Measurements from ENCODE around the gene DHX35.

GRCh38 chr20:37267555-37268443 is 6.2 kb upstream of the GHRH start:
- PRO-cap = no peak
- RAMPAGE, long total RNA, 2 experiments = no peak in any of the 2 experiments

DNA sequence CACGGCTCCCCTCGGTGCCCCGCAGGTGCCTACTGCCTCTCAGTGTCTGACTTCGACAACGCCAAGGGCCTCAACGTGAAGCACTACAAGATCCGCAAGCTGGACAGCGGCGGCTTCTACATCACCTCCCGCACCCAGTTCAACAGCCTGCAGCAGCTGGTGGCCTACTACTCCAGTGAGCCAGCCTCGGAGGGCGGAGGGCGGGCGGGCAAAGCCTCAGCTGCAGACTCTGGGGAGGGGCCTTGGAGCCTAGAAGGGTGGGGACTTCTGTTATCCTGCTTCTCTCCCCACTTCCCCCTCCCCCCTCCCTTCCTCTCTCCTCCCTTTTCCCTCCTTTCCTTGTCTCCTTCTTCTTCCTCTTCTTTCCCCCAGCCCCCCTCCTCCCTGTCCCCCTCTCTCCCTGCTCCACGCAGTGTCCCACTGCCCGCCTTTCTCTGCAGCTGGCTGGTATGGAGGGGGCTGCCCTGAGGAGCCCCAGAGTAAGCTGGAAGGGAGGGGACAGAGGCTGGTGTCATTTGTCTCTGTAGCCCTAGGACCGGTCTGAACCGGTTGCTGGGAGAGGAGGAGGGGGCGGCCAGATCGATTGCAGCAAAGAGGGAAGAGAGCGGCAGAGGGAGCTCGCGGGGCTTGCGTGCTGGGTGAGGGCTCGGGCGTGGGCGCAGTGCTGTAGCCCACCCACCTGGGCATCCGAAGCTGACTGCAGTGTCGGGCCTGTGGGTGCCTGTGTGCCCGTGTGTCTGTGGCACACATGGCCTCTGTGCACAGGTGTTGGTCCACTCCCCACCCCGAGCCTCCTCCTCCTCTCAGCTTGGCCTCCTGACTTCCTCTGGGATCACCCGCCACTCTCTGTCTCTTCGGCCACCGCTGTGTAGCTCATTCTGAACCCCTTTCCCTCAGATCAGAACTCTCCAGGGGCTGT is 50.5 kb downstream of the SRC start:
- PRO-cap = no peak
- RAMPAGE, long total RNA, 2 experiments = no peak in any of the 2 experiments

DNA sequence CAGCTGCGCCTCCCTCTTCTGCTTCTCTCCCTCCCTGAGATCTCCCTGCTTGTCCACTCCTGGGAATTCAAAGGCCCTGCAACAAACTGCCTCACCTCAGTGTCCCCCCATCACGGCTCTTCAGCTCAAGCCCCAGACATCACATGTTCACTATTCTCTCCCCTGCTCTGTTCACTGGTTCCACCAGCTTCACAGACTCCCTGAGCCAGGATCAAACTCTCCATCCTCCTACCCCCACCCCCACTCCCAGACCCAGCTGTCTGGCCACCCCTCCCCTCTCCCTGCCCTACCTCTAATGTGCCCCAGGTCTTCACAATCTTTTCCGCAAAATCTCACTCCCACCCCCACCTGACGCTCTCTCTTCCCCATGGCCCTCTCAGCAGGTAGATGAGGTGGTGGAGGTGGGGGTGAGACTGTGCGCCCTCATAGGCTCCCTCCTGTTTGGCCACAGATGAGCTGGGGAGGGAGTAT is 84.2 kb upstream of the NNAT start:
- PRO-cap = no peak
- RAMPAGE, long total RNA, 2 experiments = no peak in any of the 2 experiments

DNA sequence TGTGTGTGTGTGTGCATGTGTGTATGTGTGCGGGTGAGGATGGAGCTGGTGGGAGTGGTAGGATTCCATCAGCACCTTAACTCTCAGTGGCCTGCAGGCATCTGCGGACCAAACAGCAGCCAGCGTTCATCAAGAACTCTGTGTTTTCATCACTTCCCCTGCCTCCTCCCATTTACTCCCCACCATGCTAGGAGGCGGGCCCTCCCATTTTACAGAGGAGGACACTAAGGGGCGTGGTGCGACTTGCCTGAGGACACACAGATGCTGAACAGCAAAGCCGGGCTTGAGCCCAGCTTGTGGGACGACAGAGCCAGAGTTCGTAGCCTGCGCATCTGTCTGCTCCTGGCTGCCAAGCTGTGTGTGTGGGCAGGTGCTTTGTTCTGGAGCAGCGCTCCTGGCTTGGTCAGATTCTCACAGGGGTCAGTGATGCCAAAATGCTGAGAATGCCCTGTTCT is 9.0 kb downstream of the VSTM2L start:
- PRO-cap = no peak
- RAMPAGE, long total RNA, 2 experiments = no peak in any of the 2 experiments

GRCh38 chr20:37983965-37984644 is 49.2 kb downstream of the TTI1 start:
- PRO-cap = no peak
- RAMPAGE, long total RNA, 2 experiments = no peak in any of the 2 experiments

- PRO-cap = no peak
- RAMPAGE, long total RNA, 2 experiments = no peak in any of the 2 experiments
Observed at GRCh38 chr20:38168833-38169319, 3.8 kb upstream of the TGM2 start.

DNA sequence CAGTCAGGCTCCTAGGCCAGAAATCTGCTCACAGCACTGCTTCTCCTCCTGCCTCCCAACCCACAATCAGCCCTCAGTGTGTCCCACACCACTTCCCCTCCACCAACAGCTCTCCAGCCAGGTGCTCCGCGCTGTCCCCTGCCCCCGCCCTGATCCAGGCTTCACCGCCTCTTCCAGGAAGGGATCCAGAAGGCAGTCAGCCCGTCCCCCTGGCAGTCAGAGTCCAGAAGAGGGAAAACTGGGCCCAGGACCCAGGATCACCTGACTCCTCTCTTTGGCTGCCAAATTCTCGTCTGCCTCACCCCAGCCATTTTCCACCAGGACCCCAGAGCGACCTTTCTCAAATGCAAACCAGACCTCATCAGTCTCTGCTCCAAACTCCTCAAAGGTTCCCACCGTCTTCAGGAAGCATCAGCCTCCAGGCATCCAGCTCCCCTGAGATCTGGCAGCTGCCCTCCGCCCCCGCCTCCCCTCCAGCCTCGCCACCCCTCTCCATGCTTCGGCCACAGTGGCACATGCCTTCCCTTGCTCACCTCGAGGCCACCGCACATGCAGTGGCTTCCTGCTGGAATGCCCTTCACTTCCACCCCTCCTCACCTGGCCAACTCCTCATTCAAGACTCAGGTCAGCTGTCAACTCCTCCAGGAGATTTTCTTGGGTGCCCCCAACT is 13.6 kb downstream of the KIAA1755 start:
- PRO-cap = no peak
- RAMPAGE, long total RNA, 2 experiments = no peak in any of the 2 experiments

- PRO-cap = no peak
- RAMPAGE, long total RNA, 2 experiments = start-site peak on the plus strand in 1 of 2 experiments, at chr20:38449368-38449372 at its widest, 15 reads per replicate
Observed at GRCh38 chr20:38449104-38449751, 23.4 kb upstream of the RALGAPB start.

GRCh38 chr20:38499380-38499914 is 26.8 kb downstream of the RALGAPB start:
- PRO-cap = no peak
- RAMPAGE, long total RNA, 2 experiments = no peak in any of the 2 experiments

GRCh38 chr20:38504858-38505565 is 32.4 kb downstream of the RALGAPB start:
- PRO-cap = no peak
- RAMPAGE, long total RNA, 2 experiments = no peak in any of the 2 experiments

DNA sequence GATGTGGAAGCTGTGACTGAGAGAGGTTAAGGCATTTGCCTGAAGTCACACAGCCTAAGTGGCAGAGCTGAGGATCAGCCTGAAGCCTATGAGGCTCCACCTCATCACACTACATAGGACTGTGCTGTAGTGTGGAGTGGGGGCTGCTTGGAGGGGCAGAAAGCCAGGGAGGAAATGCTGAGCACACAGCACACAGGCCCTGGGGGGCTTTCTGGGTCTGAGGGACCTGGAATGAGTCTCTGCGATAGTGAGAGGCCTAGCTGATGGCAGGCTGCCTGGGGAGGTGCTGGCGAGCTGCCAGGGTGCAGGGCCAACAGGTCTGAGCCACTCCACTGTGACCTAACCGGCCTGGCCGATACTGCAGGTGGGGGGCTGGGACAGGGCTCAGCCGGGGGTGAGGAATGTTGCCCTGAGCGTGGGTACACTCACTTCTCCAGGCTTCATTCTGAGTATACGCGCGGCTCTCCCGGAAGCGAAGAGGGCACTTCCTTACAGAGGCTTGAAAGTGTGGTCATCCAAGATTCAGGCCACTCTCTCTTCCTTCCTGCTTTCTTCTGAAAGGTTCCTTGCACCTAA is 18.5 kb downstream of the ADIG start:
- PRO-cap = no peak
- RAMPAGE, long total RNA, 2 experiments = no peak in any of the 2 experiments

- PRO-cap = no peak
- RAMPAGE, long total RNA, 2 experiments = no peak in any of the 2 experiments
Observed at GRCh38 chr20:38731577-38731941, 7.3 kb downstream of the SLC32A1 start.

- PRO-cap = no peak
- RAMPAGE, long total RNA, 2 experiments = no peak in any of the 2 experiments
Observed at GRCh38 chr20:38748579-38749074, 367 bp downstream of the ACTR5 start.

- PRO-cap = no peak
- RAMPAGE, long total RNA, 2 experiments = no peak in any of the 2 experiments
Observed at GRCh38 chr20:38842056-38842602, 36.6 kb downstream of the PPP1R16B start.

DNA sequence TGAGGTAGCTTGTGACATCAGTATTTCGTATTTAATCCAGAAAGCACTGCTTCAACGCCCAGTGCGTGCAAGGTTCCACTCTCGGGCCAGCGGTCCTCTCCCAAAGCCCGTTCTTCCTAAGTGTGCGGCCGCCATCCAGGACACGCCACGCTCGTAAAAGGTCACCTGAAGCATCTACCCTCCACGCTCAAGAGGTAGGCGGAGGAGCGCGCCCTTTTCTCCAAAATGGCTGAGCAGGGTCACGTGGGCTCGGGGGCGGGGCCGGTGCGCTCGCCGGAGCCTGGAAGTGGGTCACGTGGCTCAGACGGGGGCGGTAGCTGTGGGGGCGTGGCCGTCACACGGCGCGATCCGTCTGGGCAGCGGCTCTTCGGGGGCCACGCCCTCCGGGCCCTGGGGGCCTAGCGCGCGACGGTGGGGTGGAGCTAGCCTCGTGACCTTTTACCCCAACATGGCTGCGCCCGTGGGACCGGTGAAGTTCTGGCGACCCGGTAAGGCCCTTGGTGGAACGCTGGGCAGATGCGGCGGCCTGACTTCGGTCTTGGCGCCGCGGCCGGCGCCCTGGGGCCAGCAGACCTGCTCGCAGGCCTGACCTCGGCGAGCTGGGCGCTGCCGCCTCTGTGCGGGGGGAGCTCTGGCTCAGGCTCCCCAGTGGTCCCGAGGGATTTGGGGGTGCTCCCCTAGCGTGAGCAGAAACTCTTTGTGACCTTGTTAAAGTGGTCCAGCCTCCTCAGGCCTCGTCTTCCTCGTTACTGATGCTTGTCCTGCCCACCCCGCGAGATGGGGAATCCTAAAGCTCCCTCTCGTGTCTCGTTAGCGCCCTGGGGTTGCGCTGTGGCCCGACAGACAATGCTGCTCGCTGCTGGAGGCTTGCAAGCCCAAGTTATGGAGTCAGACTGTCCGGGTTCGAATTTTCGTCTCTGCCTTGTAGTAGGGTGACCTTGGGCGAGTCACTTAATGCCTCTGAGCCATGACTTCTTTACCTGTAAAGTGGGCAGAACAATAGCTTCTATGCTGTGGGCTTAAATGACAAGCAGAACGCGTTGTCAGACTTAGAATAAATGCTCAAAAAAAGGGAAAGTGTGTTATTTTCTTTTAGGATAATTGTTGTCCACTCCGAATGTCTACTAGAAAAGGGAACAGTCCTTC is at the start of gene DHX35:
DHX35 (plus strand) TSS at position 425 of the 1,146 bp plus-strand sequence.
- PRO-cap = bidirectional peak, plus-strand start at position 449 of the sequence, minus-strand start at position 227 of the sequence
- RAMPAGE, long total RNA, 2 experiments = start-site peak on the plus strand in 2 of 2 experiments, centred at positions 433 to 446 of the sequence, 201 to 1,279 reads per replicate

DNA sequence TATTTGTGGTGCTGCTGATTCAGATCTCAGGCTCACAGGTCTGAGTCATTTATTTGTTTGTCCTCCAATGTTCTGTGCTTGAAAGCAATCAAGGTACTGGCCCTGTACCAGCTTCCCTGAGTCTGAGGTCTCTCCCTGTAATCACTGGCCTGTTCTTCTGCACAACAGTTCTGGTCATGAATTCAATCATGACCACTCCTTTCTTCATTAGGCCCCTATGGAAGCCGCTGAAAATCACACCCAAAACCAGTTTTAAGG is 827.6 kb downstream of the MAFB start:
- PRO-cap = no peak
- RAMPAGE, long total RNA, 2 experiments = no peak in any of the 2 experiments

DNA sequence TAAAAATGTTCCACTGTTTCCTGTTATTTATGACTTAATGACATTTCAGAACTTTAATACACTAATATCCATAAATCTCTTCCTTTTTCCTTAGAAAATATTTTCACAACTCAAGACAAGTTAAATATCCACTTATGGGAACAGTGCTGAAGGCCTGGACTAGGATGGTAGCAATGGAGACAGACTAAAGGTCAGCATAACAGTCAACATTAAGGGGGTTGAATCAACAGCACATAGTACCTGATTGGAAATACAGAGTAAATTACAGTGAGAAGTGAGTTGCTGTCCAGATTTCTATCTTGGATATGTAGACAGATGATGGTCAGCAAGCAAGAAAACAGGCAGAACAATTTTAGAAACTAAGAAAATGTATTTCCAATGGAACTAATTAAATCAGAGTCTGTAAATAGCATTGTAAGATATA is 682.9 kb downstream of the MAFB start:
- PRO-cap = no peak
- RAMPAGE, long total RNA, 2 experiments = no peak in any of the 2 experiments

GRCh38 chr20:40676258-40677291 is 12.5 kb downstream of the MAFB start:
- PRO-cap = no peak
- RAMPAGE, long total RNA, 2 experiments = no peak in any of the 2 experiments

- PRO-cap = bidirectional peak, plus-strand start at chr20:40689397, minus-strand start at chr20:40689236; unidirectional peak, minus-strand start at chr20:40690076
- RAMPAGE, long total RNA, 2 experiments = no peak in any of the 2 experiments
Observed at GRCh38 chr20:40689340-40690367, 618 bp upstream of the MAFB start.

DNA sequence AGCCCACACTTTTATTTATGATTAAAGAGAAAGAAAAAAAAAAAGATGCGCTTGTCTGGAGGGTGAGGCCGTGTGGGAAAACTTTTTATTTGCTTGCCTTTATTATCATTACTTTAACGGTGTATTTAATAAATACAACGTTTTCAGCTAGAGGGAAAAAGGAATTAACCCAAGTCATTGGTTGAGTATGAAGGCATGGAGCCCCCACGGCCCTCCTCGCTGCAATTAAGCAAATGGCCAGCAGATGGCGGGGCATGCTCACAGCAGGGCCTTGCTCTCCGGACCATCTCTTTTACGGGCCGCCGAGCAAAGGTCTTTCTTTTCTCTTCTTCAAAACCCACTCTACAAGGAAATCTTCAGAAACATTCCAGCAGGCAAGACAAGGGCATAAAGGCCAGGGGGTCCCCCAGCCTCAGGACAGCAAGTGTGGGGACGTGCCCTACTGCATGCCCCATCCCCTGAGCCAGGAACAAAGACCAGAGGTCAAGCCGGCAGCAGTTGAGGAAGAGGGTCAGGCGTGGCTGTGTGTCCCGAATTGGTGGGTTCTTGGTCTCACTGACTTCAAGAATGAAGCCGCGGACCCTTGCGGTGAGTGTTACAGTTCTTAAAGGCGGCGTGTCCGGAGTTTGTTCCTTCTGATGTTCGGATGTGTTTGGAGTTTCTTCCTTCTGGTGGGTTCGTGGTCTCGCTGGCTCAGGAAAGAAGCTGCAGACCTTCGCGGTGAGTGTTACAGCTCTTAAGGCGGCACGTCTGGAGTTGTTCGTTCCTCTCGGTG is 59.8 kb upstream of the TOP1 start:
- PRO-cap = no peak
- RAMPAGE, long total RNA, 2 experiments = no peak in any of the 2 experiments

All from breast epithelium (tissue), 2 donors.